Myometrial cell (primary cell): ENCODE measurements around the genes TMEM8B and TOMM5.

DNA sequence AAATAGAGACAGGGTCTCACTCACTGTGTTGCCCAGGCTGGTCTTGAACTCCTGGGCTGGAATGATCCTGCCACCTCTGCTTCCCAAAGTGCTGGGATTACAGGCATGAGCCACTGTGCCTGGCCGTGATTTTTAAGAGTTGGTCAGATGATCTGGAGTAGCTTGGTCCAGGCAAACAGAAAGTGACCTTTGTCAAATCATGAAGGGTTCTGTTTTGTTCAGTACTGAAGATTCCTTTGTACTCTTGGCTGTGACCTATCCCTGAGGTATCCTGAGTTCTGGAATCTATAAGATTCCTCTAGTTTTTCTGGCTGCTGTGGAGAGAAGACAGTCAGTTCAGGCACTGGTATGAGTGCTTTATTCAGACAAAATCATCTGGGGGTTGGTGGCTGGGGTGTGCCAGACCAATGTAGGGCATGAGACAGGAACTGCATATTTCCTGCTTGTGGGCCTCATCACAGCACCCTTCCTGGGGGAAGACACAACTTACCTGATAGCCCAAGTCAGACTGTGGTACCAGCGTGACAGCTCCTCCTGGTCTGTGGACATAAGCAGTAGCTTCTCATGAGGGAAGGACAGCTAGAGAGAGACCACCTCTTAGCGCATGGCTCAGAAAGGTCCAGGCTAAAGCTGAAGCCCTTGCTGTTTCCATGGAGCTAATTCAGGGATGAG lies 3.2 kb downstream of the ARHGEF39 start:
- RAMPAGE, long total RNA = no peak

DNA sequence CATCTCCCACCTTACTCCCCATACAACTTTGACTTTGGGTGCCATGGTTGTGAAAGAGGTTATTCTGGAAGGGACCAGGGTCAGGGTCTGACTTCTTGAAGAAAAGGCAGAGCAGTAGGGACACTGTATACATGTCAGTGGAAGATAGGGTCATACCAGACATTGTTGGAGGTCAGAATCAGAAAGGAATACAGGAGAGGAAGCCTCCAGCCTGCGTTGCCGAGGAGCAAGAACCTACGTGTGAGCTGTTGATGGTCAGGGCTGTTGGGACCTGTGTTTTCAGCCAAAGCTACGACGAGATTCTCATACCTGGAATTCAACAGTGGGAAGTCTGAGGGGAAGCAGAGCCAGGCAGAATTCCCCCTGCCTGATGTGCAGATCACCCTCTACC lies 1.9 kb downstream of the ARHGEF39 start:
- RAMPAGE, long total RNA = no peak

DNA sequence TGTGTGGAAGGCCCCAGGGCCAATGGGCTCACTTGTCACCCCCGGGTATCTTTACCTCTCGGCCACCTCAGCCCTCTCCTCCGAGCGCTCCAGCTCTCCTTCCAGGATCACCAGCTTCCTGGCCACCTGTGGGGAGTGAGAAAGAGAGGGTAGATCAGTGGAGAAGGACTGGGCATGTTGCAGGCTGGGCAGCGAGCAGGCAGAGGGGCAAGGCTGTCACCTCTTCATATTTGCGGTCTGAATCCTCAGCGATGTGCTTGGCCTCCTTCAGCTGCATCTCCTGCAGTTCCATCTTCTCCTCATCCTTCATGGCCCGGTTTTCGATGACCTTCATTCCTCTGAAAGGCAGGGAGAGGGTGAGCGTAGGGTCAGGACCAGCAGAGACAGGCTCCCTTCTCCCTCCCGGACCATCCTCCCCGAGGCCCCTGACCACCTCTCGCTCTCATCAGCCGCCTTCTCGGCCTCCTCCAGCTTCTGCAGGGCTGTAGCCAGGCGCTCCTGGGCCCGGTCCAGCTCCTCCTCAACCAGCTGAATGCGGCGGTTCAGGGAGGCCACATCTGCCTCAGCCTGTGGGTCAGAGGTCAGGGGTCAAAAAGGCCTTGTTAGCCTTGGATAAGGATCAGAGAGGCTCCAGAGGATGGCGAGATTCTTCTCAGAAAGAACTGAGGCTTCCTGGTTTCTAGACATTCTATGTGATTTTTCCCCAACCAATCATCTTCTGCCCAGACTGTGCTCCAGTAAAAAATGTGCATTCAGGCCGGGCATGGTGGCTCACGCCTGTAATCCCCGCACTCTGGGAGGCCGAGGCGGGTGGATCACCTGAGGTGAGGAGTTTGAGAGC lies 4.3 kb downstream of the TPM2 start:
- RAMPAGE, long total RNA = no peak

DNA sequence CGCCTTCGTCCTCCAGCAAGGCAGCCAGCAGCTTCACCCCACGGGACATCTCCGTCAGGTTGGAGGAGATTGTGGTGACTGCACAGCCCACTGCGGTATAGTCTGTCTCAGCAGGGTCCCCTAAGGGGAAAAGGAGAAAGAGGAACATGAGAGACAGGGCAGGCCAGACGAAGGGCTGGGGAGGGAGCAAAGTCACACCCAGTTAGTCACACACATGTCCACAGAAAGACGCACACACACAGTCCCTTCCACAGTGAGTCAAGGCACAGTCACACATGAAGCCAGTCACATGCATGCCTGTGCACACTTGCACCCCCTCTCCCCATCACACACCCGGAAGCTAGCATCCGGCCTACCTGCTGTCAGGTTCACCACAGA lies 12.8 kb downstream of the TLN1 start:
- RAMPAGE, long total RNA = no peak

DNA sequence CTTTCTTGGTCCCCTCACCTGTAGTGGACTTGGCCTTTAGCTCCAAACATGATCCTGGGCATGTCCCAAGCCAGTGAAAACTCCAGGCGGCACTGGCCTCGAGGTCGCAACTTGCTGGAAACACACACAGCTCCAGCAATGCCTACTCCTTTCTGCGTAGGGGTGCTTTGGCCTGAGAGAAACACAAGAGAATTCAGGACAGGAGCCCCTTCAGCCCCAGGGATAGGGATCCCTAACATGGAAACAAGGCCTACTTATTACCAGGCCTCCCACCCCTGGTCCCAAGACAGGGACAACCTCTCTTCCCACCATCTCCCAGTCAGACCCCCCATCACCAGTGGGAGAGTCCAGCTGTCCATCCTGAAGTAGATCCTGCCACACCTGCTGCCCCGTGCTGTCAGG lies 7.7 kb downstream of the CREB3 start:
- RAMPAGE, long total RNA = no peak

- RAMPAGE, long total RNA = no peak
Measured at GRCh38 chr9:35760498-35761145, 6.5 kb upstream of the MSMP start.

DNA sequence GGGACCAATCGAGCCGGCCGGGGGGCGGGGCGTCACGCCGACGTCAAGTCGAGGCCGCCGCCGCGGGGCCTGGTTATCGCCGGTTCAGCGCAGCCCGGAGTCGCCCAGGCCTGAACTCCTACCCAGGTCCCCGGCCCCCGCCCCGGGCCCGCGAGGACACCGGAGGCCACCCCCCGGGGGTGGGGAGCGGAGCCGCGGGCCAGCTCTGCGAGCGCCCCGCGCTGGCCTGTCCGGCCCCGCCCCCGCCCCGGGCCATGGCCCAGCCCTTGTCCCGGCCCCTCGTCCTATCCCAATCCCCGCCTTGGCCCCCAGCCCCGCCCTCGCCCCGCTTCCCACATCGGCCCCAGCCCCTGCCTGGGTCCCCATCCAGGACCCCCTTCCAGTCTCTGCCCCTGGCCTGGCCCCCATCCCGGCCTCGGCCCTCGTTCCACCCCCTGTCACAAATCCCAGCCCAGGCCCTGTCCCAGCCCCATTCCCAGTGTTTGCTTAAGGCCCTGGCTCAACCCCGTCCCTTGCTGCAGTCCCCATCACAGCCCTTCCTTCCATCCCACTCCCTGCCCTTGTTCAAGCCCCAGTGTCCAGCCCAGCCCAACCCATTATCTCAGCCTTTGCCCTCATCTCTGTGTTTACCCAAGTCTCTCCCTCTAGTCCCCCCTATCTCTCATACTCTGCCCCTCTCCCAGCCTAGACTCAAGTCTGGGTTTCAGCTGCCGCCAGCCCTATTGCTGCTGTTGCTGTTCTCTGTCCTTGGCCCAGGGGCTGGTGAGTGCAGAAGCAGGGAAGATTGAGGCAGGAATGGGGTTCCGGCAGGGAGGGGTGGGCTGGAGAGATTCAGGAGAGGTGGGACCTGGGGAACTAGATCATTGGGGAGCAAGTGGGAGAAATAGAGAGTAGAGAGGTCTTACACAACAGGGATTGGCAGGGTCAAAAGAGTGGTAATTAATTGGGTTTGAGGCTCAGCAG lies at the start of gene TMEM8B:
Gene TMEM8B (plus strand): TSS at position 35 of the 963 bp plus-strand sequence.
- RAMPAGE, long total RNA = start-site peak on the plus strand centred at position 50 of the sequence, 60 bp wide, 17 and 17 reads in 2 replicates

DNA sequence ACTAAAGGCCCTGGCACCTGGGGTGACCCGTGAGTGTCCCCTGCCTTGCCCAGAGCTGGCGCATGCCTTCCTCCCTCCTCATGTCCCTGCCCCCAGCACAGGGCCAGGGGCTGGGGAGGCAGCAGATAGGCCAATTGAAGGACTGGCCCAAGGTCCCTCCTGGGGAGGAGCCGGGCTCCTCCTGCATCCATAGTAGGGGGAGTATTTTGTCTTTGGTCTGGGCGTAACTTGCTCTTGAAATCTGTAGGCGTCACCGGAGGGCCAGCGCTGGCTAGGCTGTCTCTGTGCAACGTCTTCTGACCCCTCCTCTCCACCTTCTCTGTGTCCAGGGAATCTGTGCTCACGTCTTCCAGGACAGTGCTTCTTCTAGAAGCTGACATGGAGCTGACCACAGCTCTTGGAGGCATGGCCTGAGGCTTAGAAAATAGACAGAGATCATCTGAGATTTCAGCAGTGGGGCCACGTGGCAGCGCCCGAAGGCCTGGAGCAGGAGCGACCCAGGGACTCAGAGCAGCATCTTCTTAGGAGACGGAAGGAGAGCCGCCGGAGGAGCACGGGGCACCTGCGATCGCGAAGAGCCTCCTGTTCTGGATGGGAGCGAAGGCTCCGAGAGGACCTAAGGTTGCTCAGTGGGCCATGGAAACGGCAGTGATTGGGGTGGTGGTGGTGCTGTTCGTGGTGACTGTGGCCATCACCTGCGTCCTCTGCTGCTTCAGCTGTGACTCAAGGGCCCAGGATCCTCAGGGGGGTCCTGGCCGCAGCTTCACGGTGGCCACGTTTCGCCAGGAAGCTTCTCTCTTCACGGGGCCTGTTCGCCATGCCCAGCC lies 751 bp downstream of the SPAAR start:
- RAMPAGE, long total RNA = no peak

- RAMPAGE, long total RNA = no peak
Measured at GRCh38 chr9:36090918-36091449, 45.5 kb upstream of the GLIPR2 start.

- RAMPAGE, long total RNA = no peak
Measured at GRCh38 chr9:36160132-36160877, 8.9 kb upstream of the CCIN start.

GRCh38 chr9:36399963-36400166 lies 204 bp downstream of the RNF38 start:
- RAMPAGE, long total RNA = no peak

DNA sequence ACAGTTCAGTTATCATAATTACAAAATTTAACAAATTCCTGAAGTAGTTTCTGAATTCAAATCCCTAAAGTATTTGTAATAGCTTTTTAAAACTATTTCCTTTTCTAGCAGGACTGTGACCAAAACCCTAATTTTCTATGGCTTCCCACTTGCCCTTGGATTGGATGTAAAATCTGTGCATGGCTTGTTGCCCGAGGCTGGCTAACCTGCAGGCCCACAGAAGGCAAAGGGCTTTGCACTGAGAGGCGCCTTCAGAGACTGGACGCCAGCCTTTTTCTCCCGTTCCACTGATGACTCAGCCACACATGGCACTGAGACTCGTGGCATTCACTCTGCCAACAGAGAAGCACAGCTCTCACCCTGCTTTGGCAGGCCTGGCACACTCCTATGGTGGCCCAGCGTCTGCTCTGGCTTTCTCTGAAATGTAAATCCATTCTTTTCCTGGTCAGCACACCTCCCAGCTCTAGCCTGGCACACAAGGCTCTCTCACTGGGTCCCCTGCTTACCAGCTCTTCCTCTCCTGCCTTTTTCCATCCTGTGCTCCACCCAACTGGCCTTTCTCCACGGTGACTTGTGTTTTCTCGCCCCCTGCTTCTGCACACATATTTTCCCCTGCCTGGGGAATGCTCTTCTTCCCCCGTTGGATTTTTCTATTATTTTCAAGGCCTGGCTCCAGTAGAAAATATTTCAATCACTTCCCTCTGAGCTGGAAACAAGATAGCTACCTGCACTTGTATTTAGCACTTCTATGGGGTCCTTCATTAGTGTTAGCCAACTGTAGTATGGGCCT lies 5.9 kb upstream of the MELK start:
- RAMPAGE, long total RNA = no peak

- RAMPAGE, long total RNA = no peak
Measured at GRCh38 chr9:37026924-37028131, 6.7 kb downstream of the PAX5 start.

- RAMPAGE, long total RNA = no peak
Measured at GRCh38 chr9:37029565-37030082, 4.4 kb downstream of the PAX5 start.

DNA sequence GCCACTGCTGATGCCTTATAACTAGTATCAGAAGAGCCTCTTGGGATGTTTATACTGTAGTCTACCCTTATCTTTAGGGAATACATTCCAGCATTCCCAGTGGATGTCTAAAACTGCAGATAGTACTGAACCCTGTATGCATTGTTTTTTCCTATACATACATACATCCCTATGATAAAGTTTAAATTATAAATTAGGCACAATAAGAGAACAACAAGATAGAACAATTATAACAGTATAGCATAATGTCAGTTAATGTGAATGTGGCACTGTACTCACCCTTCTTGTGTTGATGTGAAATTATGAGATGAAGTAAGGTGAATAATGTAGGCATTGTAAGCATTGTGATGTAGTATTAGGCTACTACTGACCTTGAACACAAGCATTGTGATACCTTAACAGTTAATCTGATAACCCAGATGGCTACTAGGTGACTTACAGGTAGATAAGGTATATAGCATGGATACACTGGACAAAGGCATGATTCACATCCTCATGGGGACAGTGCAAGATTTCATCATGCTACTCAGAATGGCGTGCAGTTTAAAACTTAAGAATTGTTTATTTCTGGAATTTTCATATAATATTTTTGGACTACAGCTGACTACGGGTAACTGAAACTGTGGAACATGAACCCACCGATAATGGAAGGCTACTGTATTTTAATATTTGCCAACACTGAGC lies 134.7 kb downstream of the ZCCHC7 start:
- RAMPAGE, long total RNA = no peak

DNA sequence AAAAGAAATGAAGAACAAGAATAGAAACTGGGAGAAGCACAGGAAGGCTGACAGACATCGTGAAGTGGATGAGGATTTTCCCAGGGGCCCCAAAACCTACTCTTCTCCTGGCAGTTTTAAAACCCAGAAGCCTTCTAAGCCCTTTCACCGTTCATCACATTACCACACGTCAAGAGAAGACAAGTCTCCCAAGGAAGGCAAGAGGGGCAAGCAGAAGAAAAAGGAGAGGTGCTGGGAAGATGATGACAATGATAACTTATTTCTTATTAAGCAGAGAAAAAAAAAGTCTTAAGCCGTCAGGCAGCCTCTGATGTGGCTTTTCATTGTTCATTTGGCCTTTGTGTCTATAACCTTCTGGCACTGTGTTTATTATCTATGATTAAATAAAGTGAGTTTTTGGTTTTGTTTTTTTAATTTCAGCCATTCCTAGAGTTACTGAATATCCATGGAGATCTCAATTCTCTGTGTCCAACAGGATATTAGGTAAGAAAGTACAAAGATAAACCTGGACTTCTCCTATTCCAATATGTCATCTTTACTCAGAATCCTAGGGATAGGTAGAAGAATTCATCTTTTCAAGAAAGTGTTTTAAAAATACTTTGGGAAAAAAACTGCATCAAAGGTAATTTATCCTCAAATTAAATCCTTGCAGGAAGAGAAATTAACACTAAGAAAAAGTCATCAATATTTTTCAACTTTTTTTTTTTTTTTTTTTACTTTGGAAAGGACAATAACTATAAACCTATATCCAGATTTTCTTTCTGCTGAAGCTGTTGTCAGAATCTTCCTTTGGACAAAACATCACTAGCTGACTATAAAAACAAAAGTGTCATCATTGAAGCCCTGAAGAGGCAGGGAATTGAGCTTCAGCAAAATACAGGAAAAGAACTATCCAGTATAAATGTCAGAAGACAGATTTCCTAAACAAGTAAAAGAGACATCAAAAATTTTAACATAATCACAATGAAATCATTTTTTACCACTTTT lies 65.2 kb upstream of the GRHPR start:
- RAMPAGE, long total RNA = no peak

DNA sequence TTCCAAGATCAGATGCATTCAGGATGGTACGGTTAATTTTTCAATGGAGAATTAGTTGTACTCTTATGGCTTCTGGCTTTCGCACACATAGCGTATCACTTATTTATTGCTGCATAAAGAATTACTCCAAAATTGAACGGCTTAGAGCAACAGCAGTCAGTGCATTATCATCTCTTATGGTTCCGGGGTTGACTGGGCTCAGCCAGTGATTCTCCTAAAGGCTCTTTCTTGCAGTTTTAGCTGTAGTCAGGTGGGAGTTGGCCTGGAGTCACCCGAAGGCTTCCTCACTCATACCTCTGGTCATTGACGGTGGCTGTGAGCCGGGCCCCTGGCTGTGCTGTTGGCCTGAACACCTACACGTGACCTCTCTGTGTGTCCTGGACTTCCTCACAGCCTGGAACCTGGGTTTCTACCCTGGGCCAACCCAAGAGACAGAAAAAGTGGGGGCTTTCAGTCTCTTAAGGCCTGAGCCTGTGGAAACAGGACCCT lies 517 bp upstream of the GRHPR start:
- RAMPAGE, long total RNA = no peak

GRCh38 chr9:37588287-37588971 lies 4.0 kb downstream of the TOMM5 start:
- RAMPAGE, long total RNA = no peak

DNA sequence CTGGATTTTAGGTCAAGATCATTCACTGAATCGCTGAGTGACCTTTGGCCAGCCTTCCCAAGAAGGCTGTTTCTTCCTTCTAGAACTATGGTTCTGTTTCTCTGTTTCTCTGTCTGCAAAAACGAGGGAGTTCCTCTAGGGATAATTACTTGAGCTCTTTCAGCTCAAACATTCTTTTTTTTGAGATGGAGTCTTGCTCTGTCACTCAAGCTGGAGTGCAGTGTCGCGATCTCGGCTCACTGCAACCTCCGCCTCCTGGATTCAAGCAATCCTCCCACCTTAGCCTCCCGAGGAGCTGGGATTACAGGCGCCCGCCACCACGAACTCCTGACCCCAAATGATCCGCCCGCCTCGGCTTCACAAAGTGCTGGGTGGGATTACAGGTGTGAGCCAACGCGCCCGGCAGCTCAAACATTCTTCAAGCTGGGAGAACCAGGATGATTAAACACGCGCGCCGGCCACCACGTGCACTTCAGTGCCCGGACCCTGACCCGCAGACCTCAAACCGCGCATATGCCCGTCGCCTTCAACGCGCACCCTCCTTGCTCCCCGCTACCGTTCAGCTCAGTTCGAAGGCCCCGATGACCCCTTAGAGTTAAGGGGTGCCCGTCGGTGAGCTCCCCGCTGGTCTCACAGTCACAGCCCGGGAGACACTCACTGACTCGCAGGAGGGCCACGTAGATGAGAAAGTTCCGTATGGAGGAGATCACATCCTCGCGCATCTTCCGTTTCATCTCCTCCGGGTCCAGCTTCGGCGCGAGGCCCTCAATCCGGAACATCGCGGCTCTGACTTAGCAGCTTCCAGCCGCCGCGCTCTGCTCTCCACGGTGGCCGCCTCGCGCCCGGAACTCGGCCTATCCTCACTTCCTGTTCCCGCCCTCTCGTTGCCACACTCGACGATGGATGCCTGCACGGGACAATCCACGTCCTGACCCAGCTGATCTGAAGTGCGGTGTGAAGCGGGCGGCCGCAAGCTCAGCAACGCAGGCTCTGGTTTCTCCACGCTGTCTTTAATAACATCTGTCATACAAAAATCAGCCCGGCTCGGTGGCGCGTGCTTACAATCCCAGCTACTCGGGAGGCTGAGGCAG lies at the start of gene TOMM5:
Gene TOMM5 (minus strand): TSS at position 844 of the 1,091 bp plus-strand sequence.
- RAMPAGE, long total RNA = start-site peak on the minus strand centred at position 827 of the sequence, 49 bp wide, 7,451 and 10,321 reads in 2 replicates

GRCh38 chr9:37904648-37905048 lies 721 bp upstream of the SLC25A51 start:
- RAMPAGE, long total RNA = no peak